Calu3 (cell line): ENCODE results near the genes PTPN18 and TUBA3D.

- PRO-cap = no peak
These were observed 740.4 kb upstream of the HS6ST1 start for GRCh38 chr2:129059080-129059383.

DNA sequence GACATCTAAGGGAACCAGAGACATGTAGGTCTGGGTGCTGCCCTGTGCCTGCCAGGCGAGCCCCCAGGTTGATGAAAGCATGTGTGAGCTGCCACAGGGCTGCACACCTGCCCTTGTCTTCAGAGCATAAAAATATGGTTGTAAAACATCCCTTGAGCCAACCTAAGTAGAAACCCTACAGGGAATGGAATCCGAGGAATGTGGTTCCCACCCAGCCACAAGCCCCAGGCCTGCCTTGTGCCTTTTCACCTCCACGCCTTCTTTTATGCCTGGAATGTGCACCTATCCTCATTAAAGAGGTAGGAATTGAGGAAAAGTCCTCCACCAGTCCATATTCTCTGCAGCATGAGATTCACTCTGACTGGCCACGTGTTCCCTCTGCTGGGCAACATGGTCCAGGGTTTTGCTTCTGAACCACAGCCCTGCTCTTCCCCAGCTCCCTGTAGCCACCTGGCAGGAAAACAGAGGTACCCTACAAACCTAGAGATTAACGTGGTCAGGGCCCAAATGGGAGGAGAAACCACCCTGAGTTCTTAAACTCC lies 788.0 kb upstream of the RAB6C start:
- PRO-cap = unidirectional peak, plus-strand start at position 291 of the sequence

DNA sequence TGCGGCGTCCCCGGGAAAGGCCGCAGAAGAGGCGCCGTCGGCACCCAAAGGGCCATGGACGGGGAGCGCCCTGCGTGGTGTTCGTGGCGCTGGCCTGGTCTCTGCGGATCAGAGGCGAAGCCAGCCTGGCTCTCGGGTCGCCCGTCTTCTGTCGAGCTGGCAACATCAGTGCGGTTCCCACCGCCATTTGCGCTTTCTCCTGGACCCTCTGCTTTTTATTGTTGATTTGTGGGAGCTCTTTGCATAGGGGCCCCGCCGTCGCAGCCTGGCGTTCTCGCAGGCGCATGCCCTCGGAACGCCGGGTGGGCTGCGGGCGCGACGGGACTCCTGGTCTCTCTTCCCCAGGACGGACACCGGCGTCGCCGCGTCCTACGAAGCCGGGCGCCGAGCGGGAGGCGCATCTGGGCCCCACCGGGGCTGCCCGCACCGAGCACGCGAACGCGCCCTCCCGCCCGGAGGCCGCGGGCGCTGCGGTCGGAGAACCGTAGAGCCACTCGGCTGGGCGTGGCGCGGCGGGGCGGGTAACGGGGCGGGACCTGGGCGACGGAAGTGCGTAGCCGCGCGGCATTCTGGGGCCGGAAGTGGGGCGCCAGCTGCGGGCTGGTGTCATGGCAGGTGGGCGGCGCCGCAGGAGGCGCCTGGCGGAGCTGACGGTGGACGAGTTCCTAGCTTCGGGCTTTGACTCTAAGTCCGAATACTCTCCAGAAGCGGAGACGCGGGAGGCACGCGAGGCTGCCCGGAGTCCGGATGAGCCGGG lies 30.7 kb upstream of the TUBA3E start:
- PRO-cap = bidirectional peak, plus-strand start at position 592 of the sequence, minus-strand start at position 501 of the sequence

- PRO-cap = unidirectional peak, plus-strand start at chr2:130252248
These were observed 53.7 kb upstream of the TUBA3E start for GRCh38 chr2:130251910-130252318.

- PRO-cap = bidirectional peak, plus-strand start at chr2:130356058, minus-strand start at chr2:130355936
These were observed at the start of gene PTPN18 for GRCh38 chr2:130355555-130356344. Gene PTPN18 (plus strand): TSS chr2:130356056.

DNA sequence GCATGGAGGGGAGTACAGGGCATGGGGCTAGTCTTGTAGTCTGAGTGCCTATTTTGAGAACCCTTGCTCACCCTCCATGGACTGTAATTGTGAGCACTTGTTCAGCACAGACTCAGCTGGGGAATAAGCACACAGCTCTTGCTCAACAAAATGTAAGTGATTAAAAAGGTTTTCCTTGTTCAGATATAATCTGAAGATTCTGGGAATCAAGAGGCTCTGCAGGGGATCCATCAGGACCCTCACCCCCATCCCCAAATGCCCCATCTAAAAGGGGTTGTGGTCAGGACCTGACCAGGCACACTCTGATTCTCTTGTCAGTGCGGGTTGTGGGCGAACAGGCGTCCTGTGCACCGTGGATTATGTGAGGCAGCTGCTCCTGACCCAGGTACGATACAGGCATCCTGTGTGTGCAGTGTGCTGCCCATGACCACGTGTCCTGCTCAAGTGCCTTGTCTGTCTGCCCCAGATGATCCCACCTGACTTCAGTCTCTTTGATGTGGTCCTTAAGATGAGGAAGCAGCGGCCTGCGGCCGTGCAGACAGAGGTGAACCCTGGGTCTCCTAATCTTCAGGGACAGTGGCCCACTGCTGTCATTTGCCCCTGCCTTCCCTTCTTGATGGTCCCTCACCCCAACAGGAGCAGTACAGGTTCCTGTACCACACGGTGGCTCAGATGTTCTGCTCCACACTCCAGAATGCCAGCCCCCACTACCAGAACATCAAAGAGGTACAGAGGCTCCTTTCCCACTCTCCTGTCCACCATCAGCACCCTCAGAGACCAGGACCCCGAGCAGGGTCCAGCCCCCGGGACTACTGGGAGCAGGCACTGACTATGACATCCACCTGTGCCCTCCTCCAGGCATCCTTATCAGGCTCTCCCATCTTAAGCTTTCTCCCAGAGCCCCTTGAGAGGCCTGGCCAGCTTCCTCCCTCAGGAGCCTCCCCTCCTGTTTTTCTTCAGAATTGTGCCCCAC lies 14.7 kb downstream of the PTPN18 start:
- PRO-cap = no peak

DNA sequence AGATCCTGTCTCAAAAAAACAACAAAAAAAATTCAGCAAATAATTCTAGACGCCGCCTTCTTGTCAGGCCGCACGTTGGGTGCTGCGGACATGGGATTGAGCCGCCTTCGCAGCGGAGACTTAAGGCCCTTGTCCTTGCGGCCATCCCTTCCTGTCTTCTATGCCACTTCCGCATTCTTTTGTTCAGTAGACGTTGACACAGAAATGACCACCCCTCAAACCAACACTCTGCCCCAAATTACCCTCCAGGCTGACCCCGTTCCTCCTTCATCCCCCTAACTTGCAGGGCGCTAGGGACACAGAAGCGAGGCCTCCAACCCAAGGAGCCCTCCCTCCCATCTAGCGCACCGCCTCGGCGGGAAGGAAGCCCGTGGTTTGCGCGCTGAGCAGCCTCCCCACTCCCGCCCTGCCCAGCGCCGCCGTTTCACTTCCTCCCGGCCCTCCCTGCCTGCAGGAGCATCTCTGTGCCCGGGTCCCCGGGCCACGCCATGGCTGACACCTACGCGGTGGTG lies 16.0 kb downstream of the PTPN18 start:
- PRO-cap = bidirectional peak, plus-strand start at position 186 of the sequence, minus-strand start at position 162 of the sequence; bidirectional peak, plus-strand start at position 427 of the sequence, minus-strand start at position 341 of the sequence

- PRO-cap = no peak
These were observed 796 bp upstream of the GPR148 start for GRCh38 chr2:130728028-130728519.

- PRO-cap = no peak
These were observed 78.2 kb downstream of the FAM168B start for GRCh38 chr2:131015026-131015456.

- PRO-cap = no peak
These were observed 43.9 kb downstream of the FAM168B start for GRCh38 chr2:131049265-131049769.

DNA sequence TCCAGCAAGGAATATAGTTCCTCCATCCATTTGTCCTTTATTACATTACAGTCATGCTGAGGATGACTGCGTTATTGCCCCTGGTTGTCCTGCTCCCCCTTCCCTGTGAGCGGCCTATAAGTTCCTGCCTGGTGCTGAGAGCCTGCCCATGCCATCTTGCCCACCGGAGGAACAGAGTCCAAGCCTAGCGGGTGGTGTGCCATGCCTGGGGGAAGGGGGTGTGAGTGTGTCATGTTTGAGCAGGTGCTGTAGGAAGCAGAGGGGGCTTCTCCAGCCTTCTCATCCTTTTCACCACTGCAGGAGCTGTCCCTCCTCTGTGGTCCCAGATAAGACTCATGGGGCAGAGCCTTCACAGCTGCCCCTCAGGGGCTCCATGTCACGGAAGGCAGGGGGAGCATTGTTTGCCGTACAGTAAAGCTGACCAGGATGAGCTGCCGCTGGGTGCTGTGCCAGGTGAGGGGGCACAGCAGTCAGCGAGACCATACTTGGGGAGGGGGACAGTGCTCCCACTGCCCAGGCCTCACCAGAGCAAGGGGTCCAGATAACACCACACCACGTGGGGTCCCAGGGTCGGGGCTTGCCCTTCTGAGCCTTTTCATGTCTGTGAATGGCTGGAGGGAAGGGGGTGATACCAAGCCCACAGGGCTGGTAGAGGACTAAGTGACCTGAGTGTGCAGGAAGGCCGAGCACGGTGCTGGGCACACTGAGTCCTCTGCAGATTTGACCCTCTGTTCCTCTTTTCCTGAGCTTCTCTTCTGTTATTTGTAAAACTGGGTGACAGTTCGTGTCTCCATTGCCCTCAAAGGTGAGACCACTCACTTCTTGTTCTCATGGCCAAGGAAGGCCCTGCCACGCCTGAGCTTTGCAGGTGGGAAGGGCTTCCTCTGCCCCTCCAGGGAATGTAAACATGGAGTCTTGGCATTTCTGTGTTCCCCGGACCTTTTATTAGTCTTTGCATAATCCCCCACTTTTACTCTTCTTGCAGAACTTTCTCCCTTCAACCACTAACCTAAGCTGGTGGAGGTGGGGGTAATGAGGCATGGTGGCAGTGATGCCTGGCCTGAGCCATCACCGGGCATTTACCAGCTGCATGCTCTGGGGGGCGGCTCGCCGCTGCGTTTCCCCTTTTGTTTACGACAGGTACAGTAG lies 46.4 kb downstream of the PLEKHB2 start:
- PRO-cap = no peak

GRCh38 chr2:131347018-131347686 lies 16.8 kb downstream of the RAB6D start:
- PRO-cap = no peak

- PRO-cap = no peak
These were observed at the start of gene TUBA3D for GRCh38 chr2:131475717-131476231. Gene TUBA3D (plus strand): TSS chr2:131476119.

GRCh38 chr2:131486420-131487068 lies 5.7 kb downstream of the MZT2A start:
- PRO-cap = no peak

GRCh38 chr2:133469671-133470200 lies 98.5 kb downstream of the NCKAP5 start:
- PRO-cap = no peak

- PRO-cap = no peak
These were observed 114.3 kb upstream of the MGAT5 start for GRCh38 chr2:134139414-134140034.

GRCh38 chr2:134258453-134258984 lies 4.6 kb downstream of the MGAT5 start:
- PRO-cap = no peak

- PRO-cap = no peak
These were observed 204.0 kb downstream of the MGAT5 start for GRCh38 chr2:134457725-134458353.

- PRO-cap = no peak
These were observed 227.8 kb downstream of the TMEM163 start for GRCh38 chr2:134491021-134491365.

DNA sequence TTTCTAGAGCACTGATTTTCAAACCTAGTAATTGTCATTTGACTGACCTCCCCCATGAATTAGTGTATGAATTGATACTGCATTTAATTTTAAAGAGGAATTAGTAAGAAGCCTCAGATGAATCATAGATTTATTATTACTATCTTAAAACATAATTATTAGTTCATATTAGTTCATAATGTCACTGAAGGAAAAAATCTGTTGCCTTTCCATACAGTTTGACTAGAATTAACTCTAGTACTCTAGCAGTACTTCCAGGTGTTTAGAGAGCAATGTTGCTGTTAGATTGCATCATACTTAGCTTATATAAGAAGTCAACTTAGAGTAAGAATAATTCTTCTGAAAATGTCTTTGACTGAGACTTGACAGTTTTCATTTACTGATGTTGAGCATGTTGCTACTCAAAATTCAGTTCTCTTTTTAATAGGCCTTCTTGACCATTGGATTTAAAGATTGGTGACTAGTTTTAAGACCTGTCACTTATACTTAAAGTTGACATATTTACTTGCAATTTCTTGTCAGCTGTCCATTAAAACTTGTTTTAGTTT lies 4.7 kb downstream of the RAB3GAP1 start:
- PRO-cap = no peak